Psoas muscle (tissue), 2 donors: Measurements from ENCODE around the gene SCAPER.

DNA sequence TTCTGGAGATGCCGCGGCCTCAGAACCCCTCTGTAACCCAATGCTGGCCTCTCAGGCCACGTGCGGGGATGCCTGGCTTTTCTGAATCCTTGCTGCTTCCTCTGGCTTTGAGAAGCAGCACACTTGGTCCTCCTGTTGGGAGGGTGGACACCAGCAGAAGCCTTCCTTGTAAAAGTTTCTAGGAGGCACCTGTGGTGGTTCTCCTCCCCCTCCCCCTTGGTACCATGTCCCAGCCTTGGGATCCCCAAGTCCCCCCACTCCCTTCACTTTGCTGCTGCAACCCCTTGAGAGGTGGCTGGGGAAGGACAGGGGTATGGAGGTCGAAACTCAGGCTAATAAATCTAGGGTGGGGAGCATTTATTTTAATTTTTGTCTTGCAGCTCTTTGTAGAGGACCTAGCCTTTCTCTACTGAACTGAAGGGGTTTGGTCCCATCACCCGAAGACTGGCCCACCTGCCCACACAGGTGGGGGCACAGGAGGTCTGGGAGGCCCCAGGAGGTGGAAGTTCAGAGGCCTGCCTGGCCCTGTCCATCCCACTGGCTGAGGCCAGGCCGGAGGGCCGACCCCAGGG lies 26.4 kb downstream of the SNX33 start:
- PRO-cap, 2 experiments, result no peak in any of the 2 experiments

DNA sequence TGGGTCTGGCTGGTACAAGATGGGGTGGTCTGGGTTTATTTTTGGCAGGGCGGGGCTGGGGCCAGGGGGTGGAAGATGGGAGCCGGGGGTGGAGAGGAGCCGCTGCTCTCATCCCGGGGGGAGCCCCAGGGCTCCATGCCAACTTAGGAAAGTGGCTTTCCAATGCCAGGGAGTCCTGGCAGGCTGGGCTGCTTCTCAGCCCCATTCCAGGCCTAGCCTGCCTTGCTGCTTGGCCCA lies 8.8 kb downstream of the CSPG4 start:
- PRO-cap, 2 experiments, result peak in 1 of 2 experiments; most common plus-strand start position 64 of the sequence (in 1)

DNA sequence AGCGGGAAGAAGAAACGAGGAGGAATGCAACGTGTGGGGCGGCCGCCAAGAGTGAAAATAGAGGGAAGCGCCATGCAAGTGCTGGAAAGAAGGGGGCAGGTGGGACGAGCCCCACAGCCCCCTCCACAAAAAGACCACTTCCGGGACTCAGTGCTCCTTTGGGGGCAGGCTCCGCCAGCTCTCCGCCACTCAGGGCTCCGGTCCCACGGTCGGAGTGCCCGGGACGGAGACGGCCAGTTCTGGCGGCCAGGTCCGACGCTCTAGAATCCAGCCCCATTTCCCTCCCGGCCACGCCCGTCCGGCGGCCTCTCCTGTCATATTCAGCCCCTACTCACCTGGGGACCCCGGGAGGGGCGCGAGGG lies 14.2 kb downstream of the ODF3L1 start:
- PRO-cap, 2 experiments, result no peak in any of the 2 experiments

DNA sequence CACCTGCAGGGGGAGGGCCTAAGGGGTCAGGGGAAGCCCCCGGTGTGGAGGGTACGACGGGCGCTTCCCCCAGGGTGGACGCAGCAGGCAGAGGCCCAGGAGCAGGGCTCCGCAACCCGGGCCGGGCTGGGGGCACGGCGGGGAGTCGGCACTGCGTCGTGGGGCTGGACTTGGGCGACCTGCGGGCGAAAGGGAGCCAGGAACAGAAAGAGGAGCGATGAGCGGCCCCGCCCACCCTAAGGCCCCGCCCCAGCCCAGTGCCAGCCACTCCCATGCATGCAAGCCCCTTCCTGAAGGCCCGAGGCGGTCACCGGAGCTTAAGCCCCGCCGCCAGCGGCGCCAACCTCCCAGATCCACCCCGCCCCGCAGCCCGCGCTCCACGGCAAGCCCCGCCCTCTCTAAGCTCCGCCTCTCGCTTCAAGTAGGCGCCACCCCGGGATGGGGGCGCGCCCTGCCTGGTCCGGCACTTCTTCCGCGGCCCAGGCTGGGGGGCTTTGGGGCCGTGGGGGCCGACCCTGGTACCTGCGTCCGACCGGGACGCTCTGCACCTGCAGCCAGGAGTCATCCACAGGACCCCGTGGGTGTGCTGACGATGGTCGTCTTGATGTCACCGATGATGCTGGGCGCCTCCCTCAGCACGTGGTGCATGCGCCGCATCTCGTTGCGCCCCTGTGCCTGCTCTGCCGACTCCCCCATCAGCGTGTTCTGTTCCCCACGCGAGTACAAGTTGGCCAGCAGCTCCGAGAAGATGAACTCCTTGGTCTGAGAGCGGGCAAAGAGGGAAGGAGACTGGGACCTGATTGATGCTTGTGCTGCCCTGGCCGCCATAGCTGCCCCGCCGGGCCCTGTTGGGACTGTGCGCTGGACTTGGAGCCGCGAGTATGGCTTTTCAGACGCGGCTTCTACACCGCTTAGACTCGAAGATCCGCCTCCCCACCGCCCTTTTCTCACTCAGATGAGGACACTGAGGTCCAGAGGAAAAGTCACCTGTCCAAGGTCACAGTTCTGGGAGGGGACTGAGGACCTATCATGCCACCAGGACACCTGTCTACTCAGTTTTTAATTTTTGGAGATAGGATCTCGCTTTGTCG lies 14.9 kb downstream of the ODF3L1 start:
- PRO-cap, 2 experiments, result peak in 2 of 2 experiments; most common plus-strand start position 420 of the sequence (in 2); most common minus-strand start position 181 of the sequence (in 2)

GRCh38 chr15:75932512-75933294 lies 29.0 kb downstream of the FBXO22 start:
- PRO-cap, 2 experiments, result no peak in any of the 2 experiments

- PRO-cap, 2 experiments, result no peak in any of the 2 experiments
These were observed 12.0 kb downstream of the ETFA start for GRCh38 chr15:76299135-76299767.

- PRO-cap, 2 experiments, result no peak in any of the 2 experiments
These were observed 481 bp upstream of the ETFA start for GRCh38 chr15:76311833-76312066.

GRCh38 chr15:76466966-76467653 lies 130.5 kb downstream of the ISL2 start:
- PRO-cap, 2 experiments, result no peak in any of the 2 experiments

- PRO-cap, 2 experiments, result no peak in any of the 2 experiments
These were observed 130.3 kb downstream of the SCAPER start for GRCh38 chr15:76774814-76775319.

DNA sequence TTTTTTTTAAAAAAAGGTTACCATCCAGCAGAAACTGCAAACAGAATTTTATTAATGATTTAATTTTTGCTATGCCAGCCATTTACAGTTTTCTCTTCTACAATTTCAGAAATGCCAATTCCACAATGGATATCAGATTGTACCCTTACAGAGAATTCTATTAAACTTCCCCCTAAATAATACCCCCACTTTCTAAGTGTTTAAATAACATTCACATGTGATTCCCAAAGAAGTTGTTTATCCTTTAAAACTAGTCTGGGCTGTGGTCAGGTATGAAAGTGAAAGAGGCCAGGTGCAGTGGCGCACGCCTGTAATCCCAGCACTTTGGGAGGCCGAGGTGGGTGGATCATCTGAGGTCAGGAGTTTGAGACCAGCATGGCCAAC lies 2.7 kb downstream of the SCAPER start:
- PRO-cap, 2 experiments, result no peak in any of the 2 experiments

- PRO-cap, 2 experiments, result peak in 2 of 2 experiments; most common plus-strand start chr15:76905502 (in 2); most common minus-strand start chr15:76905330 (in 2)
These were observed at the start of gene SCAPER for GRCh38 chr15:76905078-76905709. SCAPER (minus strand) TSS chr15:76905340.

DNA sequence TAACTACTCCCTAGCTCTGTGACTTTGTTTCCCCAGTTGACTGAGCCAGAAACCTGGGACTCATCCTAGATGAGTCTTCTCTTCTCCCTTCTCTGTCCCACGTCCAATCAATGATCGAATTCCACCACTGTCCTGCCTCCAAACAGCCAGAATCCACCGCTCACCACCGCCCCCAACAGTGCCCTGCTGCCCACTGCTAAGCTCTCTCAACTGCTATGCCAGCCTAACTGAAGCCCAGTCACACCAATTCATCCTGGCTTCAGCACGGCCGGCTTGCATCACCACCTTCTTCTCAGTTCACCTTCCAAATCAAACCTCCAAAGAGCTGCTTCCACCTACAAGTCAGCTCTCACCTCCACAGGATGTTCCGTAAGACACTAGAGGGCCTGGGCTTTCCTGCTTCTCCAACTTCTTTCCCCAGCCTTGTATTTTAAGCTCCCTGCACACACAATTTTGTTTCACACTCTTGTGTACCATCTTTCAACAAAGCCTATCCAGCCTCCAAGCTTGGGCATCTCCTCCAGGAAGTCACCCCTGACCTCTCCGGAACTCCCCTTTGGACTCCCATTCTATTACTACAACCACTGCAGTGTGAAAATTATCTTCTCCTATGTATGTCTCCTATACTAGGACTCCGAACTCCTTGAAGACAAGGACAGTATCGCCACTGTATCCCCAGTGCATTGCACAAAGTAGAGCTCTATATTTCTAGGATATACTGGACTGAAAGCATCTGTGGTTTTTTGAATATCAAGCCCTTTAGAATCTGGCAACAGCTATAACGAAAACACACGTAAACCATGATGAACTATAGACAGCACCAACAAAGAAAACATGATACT lies 25.5 kb downstream of the TSPAN3 start:
- PRO-cap, 2 experiments, result no peak in any of the 2 experiments

GRCh38 chr15:77161061-77161554 lies 90.2 kb upstream of the TSPAN3 start:
- PRO-cap, 2 experiments, result no peak in any of the 2 experiments

GRCh38 chr15:77180325-77180845 lies 109.5 kb upstream of the TSPAN3 start:
- PRO-cap, 2 experiments, result no peak in any of the 2 experiments

DNA sequence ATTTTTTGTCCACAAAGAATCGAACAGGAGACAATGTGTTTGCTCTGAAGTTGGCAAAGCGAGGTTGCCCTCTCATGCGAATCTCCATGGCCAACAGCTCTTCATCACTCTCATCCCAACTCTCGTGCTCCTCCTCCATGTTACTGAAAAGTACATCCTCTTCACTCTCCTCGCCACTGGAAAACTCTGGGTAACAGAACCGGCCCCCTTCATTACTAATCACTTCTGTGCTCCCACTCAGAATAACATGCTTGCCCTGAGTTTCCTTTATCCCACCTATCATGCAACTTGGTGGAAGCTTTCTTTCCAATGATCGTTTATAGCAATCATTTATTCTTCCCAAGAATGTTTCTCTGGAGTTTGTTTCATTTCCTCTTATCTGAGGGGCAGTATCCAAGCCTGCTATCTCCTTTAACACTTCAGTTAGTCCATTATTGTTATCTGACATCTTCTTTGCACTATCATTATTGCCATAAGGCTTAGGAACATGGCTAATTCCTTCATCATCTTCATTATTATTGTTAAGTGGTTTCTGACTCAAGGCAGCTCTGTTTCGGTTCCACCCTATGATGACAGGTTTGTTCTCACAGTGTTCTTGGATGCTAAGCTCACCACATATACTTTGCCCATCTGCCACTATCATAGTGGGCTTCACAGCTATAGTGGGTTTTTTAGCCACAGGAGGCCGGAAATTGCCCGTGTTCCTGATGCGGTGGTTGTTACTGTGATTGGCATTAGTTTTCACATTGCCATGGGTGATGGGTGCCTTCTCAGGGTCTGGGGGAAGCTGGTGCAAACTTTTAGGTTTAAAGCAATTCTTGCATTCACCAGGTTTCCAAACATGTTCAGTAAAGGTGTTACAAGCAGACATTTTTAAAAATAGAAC lies 110.4 kb upstream of the TSPAN3 start:
- PRO-cap, 2 experiments, result no peak in any of the 2 experiments

DNA sequence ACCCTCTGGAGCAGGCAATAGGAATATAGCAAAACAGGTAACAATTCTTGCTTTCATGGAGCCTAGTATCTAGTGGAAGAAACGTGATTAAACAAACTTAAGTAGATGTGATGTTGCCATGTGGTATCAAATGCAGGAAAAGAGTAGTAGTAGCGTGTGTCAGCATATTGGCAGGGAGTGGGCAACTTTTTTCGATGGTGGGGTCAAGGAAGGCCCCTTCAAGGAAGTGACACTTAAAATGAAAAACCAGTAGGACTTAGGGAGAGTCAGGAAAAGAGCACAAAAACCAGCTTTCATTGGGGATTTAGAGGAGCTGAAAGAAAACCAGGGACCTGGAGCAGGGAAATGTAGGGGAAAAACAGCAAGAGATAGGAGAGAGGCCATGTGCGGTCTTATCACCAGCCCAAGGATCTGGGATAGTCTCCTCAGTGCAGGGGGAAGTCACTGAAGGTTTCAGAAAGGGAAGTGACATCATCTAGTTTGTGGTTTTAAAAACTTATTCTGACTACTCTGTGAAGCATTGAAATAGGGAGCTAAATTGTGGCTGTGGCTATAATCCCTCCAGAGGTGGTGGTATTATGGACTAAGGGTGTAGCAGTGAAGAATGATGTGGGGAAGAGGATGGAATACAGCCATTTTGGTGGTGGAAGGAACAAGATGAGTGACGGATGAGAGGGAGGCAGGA lies 72.5 kb downstream of the HMG20A start:
- PRO-cap, 2 experiments, result peak in 1 of 2 experiments; most common minus-strand start position 413 of the sequence (in 1)

GRCh38 chr15:77528898-77529493 lies 103.7 kb downstream of the LINGO1 start:
- PRO-cap, 2 experiments, result no peak in any of the 2 experiments

DNA sequence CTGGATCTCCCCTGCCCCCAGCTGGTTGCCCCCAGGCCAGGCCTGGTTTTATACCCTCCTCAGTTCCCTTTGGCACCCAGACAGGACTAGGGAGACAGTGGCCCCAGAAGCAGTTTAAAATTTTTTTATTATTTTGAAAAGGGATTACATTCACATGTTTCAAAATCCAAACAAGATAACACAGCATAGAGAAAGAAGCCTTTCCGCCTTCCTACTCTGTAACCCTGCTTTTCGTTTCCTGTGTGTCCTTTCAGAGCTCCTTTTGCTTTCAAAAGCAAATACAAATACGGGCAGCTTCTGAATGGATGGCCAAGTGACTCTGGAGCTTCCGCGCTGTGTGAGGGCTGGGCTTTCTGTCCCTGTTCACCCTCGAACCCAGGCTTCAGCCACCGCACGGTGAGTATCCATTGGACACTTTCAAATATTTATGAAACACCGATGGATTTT lies 63.9 kb downstream of the LINGO1 start:
- PRO-cap, 2 experiments, result no peak in any of the 2 experiments

GRCh38 chr15:77569228-77569811 lies 63.4 kb downstream of the LINGO1 start:
- PRO-cap, 2 experiments, result no peak in any of the 2 experiments

DNA sequence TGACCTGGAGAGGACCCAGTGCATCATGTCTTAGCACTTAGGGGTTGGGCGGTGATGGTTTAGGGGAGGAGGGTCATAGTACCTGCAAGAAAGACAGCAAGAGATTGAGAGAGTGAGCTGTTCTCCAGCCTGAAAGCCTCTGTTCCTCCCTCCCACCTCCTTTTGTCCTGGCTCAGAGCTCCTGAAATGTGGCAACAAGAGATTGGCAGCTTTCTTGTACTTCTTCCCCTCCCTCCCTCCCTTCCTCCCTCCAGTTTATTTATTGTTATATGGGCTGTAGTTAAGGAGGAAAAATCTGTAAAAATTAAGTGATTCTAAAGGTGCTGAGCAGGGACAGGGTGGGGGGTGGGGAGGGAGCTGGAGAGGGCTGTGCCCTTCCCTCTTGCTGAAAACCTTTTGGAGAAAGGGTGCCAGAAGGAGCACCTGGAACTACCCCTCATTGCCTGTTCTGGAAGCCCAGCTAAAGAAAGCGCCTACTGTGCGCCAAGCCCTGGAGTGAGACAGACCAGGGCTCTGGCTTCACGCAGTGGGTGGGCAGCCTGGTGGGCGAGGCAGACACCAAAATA lies 35.8 kb downstream of the LINGO1 start:
- PRO-cap, 2 experiments, result no peak in any of the 2 experiments